REH cell (cell line): ENCODE measurements around the gene LGI2.

GRCh38 chr4:16227444-16227939, 1.2 kb upstream of the TAPT1 start:
- PRO-cap = bidirectional peak, plus-strand start at chr4:16227660, minus-strand start at chr4:16227633; bidirectional peak, plus-strand start at chr4:16227861, minus-strand start at chr4:16227869

GRCh38 chr4:16233575-16233929, 7.3 kb upstream of the TAPT1 start:
- PRO-cap = bidirectional peak, plus-strand start at chr4:16233790, minus-strand start at chr4:16233538

DNA sequence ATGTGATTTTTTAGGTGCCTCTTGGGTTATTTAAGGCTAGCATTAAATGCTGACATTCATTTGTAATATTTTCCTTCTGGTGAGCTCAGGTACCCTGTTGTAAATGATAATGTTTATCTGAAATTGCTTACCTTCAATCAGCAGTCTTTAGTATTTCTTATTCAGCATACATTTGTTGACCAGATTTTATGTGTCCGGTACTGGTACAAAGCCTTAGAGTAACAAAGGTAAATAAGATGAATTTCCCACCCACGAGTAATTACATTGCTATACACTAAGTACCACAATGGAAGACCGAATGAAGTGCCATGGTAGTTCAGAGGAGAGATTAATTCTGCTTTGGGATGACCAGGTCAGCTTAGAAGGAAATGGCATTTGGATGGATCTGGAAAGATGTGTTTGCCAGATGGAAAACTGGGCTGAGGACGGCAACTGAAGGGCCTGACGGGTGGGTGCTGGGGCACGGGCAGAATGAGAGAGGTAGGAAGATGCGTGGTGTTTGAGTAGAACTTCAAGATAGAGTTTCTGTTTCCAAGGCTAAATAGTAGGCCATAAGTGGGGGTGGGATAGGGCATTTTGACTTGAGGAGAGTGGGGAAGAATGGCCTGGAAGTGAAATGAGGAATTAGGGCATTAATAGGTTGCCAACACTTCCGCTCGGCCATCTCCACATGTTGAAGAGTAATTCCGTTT, 7.9 kb upstream of the TAPT1 start:
- PRO-cap = unidirectional peak, minus-strand start at position 473 of the sequence

- PRO-cap = no peak
Observed at GRCh38 chr4:16883683-16884260, 14.7 kb downstream of the LDB2 start.

DNA sequence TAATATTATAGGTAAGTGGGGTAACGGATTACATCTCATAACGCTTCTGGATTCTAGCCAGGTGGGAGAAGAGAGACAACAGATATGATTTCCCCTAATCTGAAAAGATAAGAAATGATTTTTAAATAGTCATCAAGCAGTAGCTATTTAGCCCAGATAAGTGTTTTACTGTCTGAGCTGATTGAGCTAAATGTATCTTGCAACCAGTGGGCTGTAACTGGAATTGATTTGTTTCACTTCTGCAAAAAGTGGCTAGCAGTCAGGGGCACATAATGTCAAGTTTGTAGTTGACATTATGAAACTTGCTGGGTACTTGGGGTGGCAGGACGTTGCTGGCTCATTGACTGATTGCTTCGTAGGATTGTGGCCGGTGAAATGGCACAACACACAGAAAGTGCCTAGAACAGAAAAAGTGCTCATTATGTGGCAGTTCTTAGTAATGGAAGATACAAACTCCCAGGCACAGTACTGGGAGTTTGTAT, 18.6 kb downstream of the LAP3 start:
- PRO-cap = no peak

DNA sequence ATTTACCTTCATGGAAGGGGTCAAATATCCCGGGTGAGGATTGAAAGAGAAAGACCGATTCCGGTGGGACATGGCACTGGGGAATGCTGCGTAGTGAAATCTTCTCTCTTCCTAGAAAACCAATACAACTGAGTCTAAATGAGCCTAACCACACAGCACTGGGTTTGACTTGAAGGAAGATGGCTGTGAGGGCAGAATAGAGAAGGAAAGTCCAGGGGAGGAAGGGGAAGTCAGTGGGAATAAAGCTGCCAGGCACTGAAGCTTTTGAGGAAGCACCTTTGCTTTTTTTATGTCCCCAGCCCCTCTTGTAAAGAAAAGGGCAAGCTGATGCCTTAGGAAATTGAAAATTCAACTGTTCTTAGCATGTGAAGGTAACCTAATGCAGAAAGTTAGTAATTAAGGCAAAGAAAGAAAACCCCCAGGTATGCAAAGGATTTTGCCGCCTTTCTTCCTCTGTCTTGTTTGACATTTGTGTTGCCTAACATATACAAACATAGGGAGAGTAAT, 20.6 kb downstream of the MED28 start:
- PRO-cap = no peak

GRCh38 chr4:17857487-17857991, 46.8 kb downstream of the NCAPG start:
- PRO-cap = no peak

- PRO-cap = no peak
Observed at GRCh38 chr4:20266695-20267167, 15.0 kb downstream of the SLIT2 start.

GRCh38 chr4:20589266-20589753, 110.9 kb upstream of the PACRGL start:
- PRO-cap = no peak

DNA sequence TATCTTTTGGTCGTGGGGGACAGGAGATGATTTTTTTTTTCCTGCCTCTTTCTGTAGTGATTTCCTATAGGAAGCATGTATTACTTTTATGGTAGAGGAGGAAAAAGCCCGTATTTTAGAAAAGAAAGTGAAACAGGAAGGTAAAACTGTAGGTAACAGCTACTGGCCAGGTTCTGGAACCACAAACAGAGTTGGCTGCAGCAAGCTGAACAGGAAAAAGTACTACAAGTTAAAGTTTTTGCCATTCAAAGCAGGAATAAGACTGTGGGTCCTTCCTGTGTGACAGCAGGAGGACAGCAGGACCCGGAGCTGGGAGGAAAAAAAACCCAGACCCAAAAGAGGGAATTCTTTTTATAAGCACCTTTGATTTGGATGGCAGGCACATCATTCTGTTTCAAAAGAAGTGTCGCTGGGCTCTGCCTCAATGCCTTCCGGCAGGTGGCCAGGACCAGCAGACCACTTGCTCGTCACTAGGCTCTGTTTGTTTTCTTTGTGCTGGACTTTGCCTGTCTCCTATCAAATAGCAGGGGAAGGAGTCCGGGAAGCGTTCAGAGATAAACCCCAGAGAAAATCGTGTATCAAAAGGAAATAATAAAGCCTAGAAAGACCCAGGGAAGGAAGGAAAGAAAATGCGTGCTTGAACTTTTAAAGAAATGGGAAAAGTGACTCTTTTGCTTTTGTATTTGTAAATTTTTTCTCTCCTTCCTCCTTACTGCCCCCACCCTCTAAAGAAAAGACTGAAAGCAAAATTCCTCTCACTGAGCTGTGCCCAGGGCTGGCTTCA, 277.8 kb downstream of the ADGRA3 start:
- PRO-cap = no peak

GRCh38 chr4:22625110-22625656, 109.3 kb upstream of the ADGRA3 start:
- PRO-cap = no peak

- PRO-cap = no peak
Observed at GRCh38 chr4:23813489-23814698, 76.0 kb downstream of the PPARGC1A start.

DNA sequence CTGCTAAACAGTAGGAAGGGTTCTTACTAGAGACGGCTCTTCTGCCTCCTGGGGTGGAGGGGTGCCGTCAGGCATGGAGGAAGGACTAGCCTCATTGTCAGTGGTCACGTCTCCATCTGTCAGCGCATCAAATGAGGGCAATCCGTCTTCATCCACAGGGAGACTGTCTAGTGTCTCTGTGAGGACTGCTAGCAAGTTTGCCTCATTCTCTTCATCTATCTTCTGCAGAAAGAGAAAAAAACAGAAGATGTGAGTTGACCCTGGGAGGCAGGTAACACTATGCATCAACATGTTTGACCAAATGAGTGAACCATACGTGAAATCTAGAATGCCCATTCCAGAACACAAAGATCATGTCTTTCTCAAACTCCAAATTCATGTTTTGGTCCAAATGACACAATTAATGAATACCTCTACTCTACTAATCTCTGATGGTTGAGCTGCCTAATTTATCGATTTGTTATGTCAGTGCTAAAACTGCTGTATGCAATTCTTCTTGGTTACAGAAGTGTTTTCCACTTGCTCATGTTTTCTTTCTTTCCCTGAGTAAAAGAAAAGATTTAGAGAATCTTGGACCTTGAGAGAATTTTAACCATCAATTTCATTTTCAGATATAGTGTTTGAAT, 58.2 kb downstream of the PPARGC1A start:
- PRO-cap = no peak

DNA sequence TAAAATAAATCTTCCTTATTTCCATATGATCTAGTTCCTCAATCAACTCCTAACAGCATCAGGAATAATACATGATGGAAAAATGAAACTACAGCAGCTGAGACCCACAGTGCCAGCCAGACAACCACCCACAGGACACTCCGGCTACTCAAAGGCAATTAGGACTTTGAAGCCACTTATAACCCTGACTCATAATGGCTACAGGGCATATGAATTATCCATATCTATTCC, 1.6 kb downstream of the PPARGC1A start:
- PRO-cap = no peak

DNA sequence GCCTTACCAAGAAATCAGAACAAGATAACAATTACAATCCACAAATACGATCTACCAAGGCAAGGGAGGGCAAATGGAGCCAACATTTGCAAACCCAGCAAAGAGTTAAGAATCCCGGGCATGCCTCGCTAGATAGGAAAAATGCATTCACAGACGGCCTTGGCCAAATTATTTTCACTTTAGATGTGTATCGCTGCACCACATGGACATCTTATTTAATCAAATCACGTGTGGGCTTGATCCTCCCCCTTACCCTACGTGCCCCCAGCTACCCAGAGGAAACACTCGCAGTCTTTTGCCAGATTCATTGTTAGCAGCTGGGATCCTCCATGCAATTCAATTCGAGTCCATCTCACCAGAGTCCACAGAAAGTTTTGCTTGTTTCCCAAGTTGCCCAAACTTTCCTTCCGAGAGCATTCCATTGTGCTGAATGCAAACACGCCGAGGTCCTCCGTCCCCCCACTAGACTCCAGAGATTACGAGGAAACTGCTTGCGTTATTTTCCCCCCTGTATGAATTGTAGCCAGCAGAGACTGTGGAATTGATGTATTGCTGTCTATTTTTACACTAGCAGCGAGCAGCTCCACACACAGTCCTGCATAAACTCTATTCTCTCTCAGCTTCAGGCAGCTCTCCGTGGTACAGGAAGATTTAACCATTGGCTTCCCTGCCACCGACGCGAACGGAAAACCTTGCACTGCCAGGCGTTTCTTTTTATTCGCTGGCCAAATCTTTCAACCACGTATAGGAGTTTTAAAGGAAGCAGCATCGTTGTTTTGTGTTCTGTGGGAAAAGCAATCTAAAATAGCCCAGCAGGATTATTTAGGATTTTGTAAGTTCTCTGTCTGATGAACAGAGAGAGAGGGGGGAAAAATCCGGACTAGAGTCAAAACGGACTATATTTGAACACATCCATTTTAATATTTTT, 999 bp downstream of the PPARGC1A start:
- PRO-cap = no peak

- PRO-cap = unidirectional peak, plus-strand start at chr4:23945660
Observed at GRCh38 chr4:23945355-23946054, 55.7 kb upstream of the PPARGC1A start.

GRCh38 chr4:24067512-24068333, 177.9 kb upstream of the PPARGC1A start:
- PRO-cap = no peak

DNA sequence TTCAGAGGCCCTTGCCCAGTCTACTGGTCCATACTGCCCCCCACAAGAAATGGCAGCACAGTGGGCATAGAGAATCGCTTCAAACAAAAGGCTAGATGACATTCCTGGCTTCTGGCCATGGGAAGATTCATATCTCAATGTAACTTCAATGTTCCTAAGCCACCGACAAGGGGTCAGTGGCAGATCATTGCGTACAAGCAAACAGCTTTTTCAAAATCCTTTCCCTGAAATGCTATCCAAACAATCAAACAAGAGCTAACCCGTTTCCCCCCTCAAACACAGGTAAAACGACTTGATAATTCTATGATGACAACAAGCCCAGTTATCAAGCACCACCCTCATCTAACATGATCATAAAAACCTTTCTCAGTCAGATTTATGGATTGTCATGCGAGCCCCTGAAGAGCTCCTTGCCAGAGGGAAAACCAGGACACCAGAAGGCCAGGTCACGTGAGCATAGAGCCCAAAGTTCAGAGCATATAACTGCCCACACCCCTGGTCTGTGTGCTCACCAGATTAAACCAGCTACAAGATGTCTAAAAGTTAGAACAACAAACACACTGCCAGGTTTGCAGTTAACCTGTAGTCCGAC, 247.9 kb upstream of the PPARGC1A start:
- PRO-cap = no peak

DNA sequence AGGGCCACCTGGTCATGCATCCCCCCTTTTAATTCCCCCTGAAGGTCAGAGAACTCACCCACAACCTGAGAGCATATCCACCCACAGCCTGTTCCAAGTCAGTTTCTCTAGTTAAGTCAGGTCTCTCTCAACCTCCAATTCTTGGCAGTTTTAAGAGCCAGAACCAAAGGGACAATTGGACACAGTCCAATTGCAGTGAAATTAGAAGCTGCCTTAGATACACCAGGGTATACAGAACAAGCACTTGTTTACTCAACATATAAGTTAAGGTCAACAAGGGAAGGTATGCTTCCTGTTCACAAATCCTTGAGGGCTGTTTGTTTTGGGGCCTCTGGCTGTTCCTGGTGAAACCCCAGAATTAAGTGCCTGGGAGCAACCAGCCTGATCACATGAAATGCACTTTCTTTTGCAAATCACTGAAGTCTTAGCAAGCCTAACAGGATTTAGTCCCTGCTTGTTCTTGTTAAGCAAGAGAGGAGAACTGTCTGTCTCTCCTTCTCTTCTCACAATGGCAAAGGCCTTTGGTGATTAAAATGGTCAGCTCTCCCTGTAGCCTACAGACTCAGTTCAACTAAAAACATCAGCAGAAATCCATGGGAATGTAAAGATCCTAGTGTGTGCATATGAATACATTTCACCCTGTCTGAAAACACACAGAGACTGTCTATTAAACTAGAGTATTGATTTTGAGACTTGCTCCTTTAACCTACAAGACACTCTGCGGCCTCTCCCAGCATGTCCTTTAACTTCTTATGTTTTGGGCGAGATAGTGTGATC, 248.5 kb upstream of the PPARGC1A start:
- PRO-cap = no peak

DNA sequence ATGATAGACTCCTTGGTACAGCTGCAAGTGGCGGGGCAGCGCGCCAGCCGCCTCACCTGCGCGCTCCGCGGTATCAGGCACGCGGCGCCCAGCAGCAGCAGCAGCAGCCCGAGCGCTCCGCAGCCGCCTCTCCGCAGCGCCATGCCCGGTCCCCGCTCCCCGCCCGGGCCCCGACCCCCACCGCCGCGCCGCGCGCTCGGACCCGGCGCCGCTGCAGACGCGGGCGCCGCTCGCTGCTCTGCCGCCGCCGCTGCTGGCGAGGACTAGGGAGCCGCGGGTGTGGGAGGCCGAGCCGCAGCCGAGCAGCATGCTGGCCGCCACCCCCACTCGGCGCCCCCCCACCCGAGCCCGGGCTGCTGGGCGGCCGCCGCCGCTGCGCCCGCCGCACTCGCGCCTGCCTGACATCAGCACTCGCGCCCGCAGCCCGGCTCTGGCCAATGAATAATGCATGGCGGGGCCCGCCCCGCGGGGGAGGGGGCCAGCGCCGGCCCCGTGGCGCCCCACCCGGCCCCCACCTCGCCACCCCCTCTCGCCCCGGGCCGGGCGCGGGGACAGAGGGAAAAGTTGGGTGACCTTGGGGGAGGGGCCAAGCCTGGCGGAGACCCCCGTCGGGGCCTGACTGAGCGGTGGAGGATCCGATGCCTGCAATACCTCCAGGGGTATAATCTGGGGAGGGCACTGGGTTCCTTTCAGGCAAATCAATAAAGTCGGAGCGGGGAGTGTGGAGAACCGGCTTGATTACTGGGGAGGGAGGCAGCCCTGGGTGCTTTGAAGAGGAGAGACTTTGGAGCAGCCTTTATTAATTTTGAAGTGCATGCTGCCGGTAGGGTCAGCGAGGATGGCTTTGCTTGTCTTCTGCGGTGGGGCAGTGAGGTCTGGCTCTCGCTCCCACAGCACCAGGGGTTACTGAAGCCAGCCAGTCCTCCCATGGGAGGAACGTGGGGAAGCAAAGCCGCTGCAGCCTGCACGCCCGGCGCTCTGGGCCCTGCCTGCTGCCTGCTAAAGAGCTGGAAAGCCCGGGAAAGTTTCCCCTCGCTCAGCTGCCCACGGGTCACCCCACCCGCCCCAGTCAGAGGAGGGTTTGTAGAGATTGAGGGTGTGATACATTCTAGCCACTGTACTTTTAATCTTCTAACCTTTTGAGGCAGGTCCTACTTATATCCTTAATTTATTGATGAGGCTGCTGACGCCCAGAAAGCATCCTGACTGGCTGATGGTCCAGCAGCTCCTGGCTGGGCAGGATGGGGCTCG, at the start of gene LGI2:
LGI2 (minus strand) TSS at position 396 of the 1,251 bp plus-strand sequence.
- PRO-cap = no peak